ENCODE data around the gene FGF9.

DNA sequence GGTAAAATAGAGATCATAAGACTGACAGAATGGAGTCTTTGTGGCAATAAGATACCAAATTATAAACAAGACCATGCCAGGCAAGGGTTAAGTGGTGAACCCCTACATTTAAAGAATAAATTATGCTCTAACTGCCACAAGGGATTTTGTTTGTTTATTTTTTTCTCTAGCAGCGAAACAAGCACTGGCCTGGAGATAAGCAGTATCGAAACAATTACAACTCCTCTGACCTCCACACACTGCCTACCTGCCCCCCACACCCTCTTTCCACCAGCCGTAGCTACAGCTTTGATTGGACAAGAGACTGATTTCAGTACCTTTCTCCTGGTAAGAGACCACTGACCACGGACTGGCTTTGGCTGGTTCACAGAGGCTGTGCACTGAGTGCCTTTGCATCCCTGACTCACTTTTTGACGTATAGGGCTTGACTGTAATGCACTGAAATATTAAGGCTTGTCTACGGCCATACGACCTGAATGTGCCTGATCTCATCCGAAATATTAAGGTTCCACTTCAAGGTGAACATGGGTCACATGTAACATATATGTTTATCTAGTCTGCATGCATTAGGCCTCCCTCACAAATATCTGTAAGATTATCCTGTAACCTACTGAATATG lies 7.4 kb upstream of the ZDHHC20 start:
- CAGE, long polyA plus RNA, result no peak
- RRBS, result no CpG with 5 or more reads among the region's 8 CpGs

DNA sequence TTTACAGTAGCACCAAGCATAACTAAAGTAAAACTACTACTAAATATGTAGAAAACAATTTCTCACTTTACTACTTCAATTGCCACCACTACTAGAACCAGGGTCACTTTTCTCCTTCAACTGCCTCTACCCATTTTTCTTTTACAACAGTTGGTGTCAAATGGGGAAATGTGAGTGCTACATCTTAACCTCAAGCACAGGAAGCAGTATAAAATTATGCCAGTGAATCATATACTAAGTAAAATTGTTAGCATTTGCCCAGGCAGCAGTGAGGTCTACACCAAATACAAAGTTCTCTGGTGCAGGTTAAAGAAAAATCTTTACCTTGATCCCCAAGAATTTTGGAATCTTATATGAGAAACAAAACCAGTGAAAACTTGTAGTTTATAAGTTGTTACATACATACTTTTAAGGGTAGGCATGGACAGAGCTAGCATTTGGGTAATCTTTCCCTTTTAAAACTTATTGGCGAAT lies 24.0 kb downstream of the MICU2 start:
- CAGE, long polyA plus RNA, result no peak
- RRBS, result no CpG with 5 or more reads among the region's 1 CpG

DNA sequence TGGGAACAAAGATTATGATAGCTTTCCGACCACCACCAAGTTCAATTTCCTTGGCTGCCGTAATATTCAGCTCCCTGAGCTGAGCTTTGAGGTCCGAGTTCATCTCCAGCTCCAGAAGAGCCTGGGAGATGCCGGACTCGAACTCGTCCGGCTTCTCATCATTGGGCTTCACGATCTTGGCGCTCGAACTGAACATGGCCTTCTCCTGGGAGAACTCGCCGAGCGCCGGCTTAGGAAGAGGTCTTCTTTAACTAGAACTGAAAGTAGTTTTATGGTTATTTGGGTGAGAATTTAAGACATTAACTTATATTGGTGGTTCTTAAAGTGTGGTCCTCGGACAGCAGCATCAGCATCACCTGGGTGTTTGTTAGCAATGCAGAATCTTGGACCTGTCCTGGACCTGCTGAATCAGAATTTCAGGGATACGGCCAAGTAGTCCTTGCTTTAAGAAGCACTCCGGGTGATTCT lies 24.9 kb upstream of the MICU2 start:
- CAGE, long polyA plus RNA, result no peak
- RRBS, result no CpG with 5 or more reads among the region's 17 CpGs

GRCh38 chr13:21637250-21637546 lies 33.2 kb upstream of the MICU2 start:
- CAGE, long polyA plus RNA, result no peak
- RRBS, result no CpG with 5 or more reads among the region's 7 CpGs

DNA sequence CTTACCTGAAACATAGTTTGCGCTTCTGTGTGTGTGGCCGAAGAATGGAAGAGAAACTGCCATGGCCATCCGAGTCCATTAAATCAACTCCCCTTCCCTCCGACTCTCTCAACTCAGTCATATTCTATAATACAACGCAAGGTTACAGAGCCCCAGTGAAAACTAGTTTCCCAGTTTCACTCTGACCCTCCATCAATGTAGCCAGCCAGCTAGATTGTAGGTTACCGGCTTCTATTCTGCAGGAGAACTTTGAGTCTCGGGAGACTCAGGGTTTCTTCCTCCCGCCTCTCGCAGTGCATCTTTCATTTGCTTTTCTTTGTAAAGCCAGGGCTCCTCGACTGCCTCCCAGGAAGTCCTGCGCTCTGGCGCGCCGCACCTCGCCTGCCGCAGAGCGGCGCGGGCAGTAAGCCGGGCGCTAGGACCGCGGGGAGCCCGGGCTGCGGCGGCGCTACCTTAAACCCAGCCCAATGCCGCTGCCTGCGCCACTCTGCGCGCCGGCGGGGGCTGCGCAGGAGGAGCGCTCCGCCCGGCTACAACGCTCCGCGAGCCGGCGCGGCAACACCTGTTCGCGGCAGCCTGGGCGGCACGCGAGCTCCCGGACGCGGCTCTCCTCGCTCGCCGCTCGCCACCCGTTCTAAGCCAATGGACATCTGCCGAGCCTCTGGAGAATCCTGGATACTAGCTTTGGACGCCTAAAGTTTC lies at the start of gene FGF9:
FGF9 (plus strand) TSS at position 482 of the 702 bp plus-strand sequence.
- CAGE, long polyA plus RNA, result no peak
- RRBS, result 2% methylated on average over 18 of the region's 58 CpGs

GRCh38 chr13:21671294-21671775 lies 462 bp downstream of the FGF9 start:
- CAGE, long polyA plus RNA, result no peak
- RRBS, result no CpG with 5 or more reads among the region's 13 CpGs

DNA sequence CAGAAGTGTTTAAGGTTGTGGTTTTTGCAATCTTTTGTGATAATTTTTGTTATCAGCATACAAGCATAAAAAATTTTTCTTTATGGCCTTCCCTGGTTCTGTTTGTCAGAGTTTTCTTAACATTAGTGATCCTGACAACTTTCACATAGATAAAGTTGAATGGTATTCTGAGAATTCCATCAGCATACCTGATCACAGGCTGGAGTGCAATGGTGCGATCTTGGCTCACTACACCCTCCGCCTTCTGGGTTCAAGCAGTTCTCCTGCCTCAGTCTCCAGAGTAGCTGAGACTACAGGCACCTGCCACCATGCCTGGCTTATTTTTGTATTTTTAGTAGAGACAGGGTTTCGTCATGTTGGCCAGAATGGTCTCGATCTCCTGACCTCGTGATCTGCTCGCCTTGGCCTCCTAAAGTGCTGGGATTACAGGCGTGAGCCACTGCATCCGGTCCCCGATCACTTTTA lies 4.3 kb downstream of the SGCG start:
- CAGE, long polyA plus RNA, result no peak
- RRBS, result no CpG with 5 or more reads among the region's 9 CpGs

GRCh38 chr13:23290276-23290475 lies 109.4 kb downstream of the SGCG start:
- CAGE, long polyA plus RNA, result no peak
- RRBS, result no CpG with 5 or more reads among the region's 3 CpGs

DNA sequence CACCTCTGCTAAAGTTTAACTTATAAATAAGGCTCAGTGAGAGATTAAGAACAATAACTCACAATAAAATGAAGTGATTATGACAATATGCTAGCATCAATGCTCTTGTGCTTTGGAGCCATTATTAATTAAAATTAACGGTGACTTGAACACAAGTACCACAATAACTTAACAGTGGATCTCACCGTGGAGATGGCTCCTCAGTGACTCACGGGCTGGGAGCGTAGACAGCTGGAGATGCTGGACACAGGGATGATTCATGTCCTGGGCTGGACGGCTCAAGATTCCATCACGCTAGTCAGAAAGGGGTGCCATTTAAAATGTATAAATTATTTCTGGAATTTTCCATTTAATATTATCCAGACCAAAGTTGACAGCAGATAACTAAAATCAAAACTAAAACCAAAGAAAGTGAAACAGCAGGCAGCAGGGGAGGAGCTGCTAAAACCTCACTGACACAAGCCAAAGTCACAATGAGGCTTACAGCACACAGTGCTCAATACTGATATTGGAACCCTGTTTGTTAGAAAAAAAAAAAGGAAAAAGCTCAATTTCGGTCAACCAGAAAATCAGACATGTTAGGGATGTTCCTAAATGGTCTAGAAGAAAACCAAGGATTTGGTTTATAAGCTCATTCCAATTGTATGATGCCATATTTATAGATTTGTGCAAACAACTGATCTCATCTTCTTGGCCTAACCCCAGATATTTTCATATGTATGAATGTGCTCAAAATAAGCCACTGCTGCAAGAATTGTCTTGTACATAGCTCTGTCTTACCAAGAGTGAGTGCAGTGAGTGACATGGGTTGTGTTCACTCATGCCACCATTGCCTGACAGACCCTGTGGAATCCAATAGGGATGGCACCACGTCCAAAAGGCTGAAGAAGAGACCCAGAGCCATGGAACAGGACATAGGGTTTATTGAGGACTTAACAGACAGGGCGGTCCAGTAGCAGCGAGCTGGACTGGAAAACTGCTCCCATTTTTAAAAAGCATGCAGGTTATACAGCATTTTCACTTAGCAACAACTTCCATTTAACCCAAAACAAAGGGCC lies 111.8 kb downstream of the SACS start:
- CAGE, long polyA plus RNA, result no peak
- RRBS, result no CpG with 5 or more reads among the region's 10 CpGs

GRCh38 chr13:23339674-23340846 lies 93.4 kb downstream of the SACS start:
- CAGE, long polyA plus RNA, result no peak
- RRBS, result no CpG with 5 or more reads among the region's 4 CpGs

DNA sequence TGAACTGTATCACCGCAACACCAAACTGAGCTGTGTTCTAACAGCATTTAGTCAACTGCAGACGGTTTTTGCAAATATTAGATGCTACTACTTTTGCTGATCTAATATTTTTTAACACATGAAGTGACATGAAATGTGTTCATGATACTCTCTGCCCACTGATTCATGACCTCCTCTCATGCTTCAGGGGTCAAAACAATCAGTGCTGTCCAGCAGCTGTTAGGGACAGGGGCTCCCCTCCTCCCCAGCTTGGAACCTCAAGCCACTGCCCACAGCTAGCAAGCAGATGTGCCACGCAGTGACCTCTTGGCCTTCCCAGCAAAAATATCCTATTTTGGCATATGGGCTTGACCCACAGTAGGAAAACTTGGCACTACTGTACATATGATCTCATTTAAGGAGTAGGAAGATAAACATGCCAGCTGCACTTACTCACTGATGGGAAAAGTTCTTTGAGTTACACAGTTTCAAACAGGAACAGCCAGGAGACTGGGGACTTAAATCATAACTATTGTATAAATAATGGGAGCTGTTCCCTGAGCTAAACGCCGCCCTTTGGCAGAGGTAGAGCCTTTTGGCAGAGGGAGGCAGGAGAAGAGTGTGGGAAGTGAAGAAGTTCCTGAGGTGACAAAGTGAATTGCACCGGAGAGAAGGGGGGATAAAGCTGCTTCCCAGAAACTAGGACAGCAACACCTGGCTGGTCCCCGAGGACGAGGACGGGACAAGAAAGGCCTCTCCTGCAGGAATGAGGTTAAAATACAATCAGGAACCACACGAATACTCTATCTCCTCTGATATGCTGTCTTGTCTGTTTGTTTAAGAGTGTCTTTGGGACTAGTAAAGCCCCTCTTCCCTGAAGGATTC lies 6.1 kb downstream of the SACS start:
- CAGE, long polyA plus RNA, result no peak
- RRBS, result no CpG with 5 or more reads among the region's 10 CpGs

DNA sequence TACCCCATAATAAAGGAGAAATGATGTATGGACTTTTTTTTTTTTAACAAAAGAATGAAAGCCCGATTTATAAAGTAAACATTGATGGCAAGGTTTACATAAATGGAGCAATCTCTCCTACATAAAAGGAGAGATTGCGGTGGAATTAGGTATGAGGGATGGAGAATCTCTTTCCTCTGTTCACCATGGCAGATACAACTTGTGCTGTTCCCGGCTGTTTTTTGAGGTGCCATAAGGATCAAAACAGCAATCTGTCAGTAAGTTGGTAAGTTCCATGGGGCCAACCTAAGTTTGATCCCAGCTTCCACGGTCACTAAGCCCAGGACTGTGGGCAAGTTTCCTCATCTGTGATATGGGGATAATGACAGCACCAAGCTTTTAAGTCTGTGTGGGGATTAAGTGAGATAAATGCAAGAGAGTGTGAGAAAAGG lies 58.0 kb upstream of the SACS start:
- CAGE, long polyA plus RNA, result no peak
- RRBS, result no CpG with 5 or more reads among the region's 4 CpGs

DNA sequence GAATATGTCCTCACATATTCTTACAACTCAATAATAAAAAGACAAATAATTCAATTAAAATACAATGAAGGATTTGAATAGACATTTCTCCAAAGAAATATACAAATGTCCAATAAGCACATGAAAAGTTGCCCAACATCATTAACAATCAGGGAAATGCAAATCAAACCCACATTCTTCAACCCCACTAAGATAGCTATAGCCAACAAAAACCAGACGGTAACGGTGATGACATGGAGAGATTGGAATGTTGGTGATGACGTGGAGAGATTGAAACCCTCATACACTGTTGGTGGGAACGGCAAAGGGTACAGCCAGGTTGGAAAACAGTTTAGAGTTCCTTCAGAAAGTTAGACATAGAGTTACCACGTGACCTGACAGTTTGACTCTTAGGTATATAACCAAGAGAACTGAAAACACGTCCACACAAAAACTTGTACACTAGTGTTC lies 48.1 kb downstream of the TNFRSF19 start:
- CAGE, long polyA plus RNA, result no peak
- RRBS, result no CpG with 5 or more reads among the region's 6 CpGs

- CAGE, long polyA plus RNA, result no peak
- RRBS, result 10% methylated on average over 5 of the region's 22 CpGs
Observed at GRCh38 chr13:24627066-24627570, 53.1 kb upstream of the ATP12A start.

GRCh38 chr13:24630715-24631349 lies 49.4 kb upstream of the ATP12A start:
- CAGE, long polyA plus RNA, result no peak
- RRBS, result no CpG with 5 or more reads among the region's 7 CpGs

- CAGE, long polyA plus RNA, result no peak
- RRBS, result no CpG with 5 or more reads among the region's 4 CpGs
Observed at GRCh38 chr13:24683848-24684351, 3.7 kb downstream of the ATP12A start.

DNA sequence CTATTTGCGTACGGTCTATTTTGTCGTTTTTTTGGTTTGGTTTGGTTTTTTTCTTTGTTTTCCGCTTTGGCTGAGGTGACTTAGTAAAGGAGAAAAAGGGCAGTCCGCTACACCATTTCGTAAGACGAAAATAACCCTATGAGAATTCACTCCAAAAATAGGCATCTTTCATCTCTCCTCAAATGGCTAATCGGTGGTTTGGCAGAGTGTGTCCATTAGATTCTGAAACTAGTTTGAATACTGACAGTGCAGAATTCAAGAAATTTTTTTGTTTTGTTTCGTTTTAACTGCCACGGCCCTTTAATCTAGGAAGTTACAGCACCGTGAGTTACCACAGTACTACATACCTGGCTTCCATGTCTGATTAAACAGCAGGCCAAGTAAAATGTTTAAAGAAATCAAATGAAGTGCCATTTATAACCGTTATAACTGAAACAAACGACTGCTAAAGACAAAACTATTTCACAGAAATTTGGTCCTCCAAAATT lies 640 bp upstream of the CENPJ start:
- CAGE, long polyA plus RNA, result no peak
- RRBS, result no CpG with 5 or more reads among the region's 13 CpGs

- CAGE, long polyA plus RNA, result no peak
- RRBS, result 6% methylated on average over 5 of the region's 68 CpGs
Observed at GRCh38 chr13:25018308-25019204, 77.4 kb upstream of the PABPC3 start.

- CAGE, long polyA plus RNA, result no peak
- RRBS, result no CpG with 5 or more reads among the region's 9 CpGs
Observed at GRCh38 chr13:25282364-25283519, 4.5 kb downstream of the MTMR6 start.

DNA sequence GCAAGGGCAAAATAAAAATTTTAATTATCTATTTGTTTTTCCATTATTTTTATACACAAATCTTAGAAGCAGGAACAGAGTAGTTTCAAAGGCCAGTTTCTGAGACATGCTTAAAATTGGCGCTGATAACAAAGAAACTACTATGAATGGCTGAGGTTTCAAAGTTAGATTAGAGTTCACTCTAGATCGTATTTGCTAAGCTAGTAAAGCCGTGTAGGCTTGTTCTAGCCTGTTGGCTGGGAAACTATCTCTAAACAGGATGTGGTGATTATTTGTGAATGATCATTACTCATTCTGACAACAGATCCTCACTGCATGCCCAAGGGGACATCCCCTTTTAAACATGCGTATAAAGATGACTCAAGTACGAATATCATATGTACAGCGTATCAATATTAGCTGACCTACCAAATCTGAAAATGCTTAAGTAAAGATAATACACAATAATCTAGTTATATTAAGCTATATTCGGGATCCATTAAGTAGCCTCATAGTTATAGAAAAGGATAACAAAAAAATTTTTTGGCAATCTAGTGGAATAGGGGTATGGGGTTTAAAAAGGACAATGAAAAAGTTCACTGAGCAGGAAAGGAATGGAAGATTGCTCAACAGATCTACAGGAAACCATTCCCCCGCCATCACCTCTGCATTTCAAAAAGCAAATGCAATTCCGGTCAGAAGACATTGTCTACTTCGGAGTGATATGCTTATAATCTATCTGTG lies 150.1 kb downstream of the SHISA2 start:
- CAGE, long polyA plus RNA, result no peak
- RRBS, result no CpG with 5 or more reads among the region's 10 CpGs